ENCODE measurements around a stretch of chr6.

- PRO-cap, 3 experiments: no peak in any of the 3 experiments
- RAMPAGE, long total RNA: no peak
- RRBS, 2 experiments: no CpG with 5 or more reads among the region's 2 CpGs
Measured at GRCh38 chr6:144189172-144189920, 39.0 kb downstream of the STX11 start.

GRCh38 chr6:144435813-144436175 is 150.7 kb downstream of the UTRN start:
- PRO-cap, 3 experiments: no peak in any of the 3 experiments
- RAMPAGE, long total RNA: no peak
- RRBS, 2 experiments: no CpG with 5 or more reads among the region's 4 CpGs

GRCh38 chr6:144450197-144450452 is 165.0 kb downstream of the UTRN start:
- PRO-cap, 3 experiments: no peak in any of the 3 experiments
- RAMPAGE, long total RNA: no peak
- RRBS, 2 experiments: no CpG with 5 or more reads among the region's 2 CpGs

GRCh38 chr6:144623670-144624469 is 338.7 kb downstream of the UTRN start:
- PRO-cap, 3 experiments: no peak in any of the 3 experiments
- RAMPAGE, long total RNA: no peak
- RRBS, 2 experiments: no CpG with 5 or more reads among the region's 4 CpGs

GRCh38 chr6:146357906-146358828 is 185.5 kb upstream of the RAB32 start:
- PRO-cap, 3 experiments: no peak in any of the 3 experiments
- RAMPAGE, long total RNA: no peak
- RRBS, 2 experiments: no CpG with 5 or more reads among the region's 9 CpGs

DNA sequence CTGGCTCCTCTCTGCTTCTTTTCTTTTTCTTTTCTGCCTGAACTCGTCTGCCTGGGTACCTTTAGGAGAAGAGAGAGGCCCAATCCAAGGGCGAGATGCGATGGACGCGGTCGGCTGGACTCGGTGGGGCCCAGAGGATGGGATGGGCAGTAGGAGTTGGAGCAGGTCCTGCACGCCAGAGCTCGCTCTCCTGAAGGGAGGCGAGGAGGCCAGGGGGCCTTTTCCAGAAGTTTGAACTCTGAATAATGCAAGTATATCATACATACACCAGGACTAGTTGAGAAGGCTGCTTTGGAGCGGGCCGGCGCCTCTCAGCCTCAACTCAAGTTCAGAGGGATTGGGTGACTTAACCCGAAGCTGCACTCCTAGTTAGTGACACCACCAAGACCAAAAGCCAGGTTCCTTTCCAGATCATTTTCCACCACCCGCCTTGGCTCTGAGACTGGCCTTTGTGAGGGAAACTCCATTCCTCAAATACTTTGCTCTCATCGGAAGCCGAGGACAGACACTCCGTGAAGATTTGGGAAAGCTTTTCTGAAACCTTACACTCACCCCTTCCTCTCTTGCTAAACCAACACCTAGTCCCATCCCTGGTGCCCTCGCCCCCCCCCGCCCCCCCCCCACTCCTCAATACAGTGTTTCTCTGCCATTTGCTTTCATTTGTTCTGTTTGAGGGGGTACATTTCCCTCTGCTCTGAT is 684 bp downstream of the RAB32 start:
- PRO-cap, 3 experiments: peak in 1 of 3 experiments; most common plus-strand start position 87 of the sequence (in 1); most common minus-strand start position 35 of the sequence (in 1)
- RAMPAGE, long total RNA: no peak
- RRBS, 2 experiments: no CpG with 5 or more reads among the region's 20 CpGs

DNA sequence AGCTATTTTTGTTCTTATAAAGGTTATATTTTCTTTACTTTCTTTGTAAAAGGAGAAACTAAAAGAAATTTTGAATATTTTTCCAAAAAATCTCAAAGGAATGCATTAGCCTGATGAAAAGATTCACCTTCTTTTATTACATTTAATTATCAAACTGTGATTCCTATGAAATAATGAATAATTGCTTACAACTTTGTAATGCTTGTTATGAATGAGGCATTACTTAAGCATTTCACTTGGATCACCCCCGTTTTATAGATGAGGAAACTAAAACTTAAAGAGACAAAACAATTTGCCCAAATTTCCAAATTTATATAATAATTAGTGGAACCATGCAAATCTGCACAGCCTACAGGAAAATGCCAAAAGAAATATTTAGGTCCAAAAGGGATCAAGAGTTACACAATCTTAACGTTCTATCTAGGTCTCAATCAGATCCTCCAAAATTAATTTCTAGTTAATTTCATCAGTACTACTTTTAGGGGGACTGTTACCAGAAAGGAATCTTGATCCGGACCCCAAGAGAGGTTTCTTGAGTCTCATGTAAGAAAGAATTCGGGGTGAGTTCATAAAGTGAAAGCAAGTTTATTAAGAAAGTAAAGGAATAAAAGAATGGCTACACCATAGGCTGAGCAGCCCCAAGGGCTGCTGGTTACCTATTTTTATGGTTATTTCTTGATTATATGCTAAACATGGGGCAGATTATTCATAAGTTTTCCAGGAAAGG is 288.0 kb downstream of the ADGB start:
- PRO-cap, 3 experiments: no peak in any of the 3 experiments
- RAMPAGE, long total RNA: no peak
- RRBS, 2 experiments: no CpG with 5 or more reads among the region's 4 CpGs

DNA sequence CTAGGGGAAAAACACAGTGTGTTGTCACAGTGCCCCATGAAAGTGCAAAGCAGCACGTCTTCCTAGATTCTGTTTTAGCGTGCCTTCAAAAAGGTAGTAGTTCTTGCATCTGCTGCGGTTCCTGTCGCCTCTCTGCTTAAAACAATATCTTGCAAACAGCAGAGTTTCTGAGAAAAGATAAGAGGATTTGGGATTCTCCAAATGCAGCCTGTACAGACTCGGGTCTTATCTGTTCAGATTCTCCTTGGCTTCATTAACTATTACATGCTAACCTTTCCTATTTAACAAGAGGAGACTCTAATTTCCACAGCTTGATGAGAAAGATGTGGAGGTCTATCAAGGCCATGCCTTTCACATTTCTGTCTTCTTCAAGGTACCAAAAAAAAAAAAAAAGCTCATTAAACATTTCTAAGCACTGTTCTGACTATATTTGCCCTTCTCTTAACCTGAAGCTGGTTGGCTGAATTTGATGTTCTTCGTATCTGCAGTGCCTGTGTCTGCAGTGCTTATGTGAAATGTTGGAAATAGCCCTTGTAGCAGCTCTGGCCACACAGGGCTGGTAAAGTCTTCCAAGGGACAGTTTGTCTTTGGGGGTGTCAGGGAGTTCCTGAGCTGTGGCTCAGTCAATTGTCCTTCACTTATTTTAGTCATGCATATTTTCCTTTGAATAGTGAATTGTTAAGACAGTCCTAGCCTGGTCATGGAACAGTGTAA is 297.6 kb downstream of the ADGB start:
- PRO-cap, 3 experiments: no peak in any of the 3 experiments
- RAMPAGE, long total RNA: no peak
- RRBS, 2 experiments: no CpG with 5 or more reads among the region's 6 CpGs

GRCh38 chr6:147259644-147260171 is 55.5 kb downstream of the STXBP5 start:
- PRO-cap, 3 experiments: no peak in any of the 3 experiments
- RAMPAGE, long total RNA: no peak
- RRBS, 2 experiments: no CpG with 5 or more reads among the region's 2 CpGs

DNA sequence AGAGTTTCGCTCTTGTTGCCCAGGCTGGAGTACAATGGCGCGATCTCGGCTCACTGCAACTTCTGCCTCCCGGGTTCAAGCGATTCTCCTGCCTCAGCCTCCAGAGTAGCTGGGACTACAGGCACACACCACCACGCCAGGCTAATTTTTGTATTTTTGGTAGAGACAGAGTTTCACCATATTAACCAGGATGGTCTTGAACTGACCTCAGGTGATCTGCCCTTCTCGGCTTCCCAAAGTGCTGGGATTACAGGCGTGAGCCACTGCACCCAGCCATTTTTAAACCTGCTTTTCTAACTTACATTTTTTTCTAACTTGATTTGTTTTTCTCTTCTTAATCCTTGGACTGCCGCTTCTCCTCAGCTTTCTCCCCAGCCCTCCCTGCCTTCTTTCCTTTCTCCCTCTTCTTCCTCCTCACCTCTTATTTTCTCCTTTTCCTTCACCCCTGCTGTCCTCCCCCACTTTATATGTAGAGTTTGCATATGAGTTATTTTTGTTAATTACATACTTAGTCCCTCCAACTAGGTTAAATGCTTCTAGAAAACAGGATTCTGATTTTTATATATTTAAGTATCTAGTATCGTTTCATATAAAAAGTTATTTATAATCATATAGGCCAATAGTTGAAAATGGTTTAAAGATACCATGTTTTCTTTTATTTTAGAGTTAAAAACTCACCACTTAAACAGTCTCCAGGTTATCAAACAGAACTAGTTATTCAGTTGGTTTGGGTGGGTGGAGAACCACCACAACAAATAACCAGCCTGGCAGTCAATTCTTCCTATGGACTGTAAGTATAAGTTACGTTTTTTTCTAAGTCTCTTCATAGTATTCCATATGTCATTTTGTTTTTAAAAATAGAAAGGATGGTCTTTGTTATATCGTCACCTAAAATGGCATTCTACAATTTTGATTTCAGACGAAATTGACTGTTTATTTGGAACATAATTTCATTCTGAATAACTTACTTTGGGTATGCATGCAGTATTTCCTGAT is 120.4 kb downstream of the STXBP5 start:
- PRO-cap, 3 experiments: no peak in any of the 3 experiments
- RAMPAGE, long total RNA: no peak
- RRBS, 2 experiments: no CpG with 5 or more reads among the region's 14 CpGs

GRCh38 chr6:147368932-147369927 is 139.3 kb upstream of the SAMD5 start:
- PRO-cap, 3 experiments: no peak in any of the 3 experiments
- RAMPAGE, long total RNA: no peak
- RRBS, 2 experiments: no CpG with 5 or more reads among the region's 4 CpGs

- PRO-cap, 3 experiments: no peak in any of the 3 experiments
- RAMPAGE, long total RNA: no peak
- RRBS, 2 experiments: no CpG with 5 or more reads among the region's 6 CpGs
Measured at GRCh38 chr6:147407939-147408444, 100.5 kb upstream of the SAMD5 start.

- PRO-cap, 3 experiments: no peak in any of the 3 experiments
- RAMPAGE, long total RNA: no peak
- RRBS, 2 experiments: no CpG with 5 or more reads among the region's 11 CpGs
Measured at GRCh38 chr6:147529787-147530541, 21.5 kb downstream of the SAMD5 start.

DNA sequence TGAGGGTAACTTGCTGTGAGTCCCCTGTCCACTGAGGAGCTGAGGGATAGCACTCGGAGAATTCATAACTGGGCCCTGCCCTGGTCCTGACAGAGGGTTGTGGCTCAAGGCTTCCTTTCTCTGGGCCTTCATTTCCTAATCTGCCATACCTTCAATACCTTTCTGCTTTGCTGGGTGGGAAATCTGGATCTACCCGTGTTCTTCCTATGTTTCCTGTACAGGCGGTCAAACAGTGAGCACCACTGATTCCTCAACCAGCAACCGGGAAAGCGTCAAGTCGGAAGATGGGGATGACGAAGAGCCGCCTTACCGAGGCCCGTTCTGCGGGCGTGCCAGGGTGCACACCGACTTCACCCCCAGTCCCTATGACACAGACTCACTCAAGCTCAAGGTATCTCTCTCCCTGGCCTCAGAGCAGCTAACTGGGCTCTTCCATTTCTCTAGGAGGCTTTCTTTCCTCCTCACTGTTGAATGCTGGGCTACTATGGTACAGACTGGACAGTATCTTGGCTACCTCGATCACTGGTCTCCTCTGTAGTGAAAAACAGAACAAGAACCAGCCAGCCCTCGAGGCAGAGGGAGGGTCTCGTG is 190.0 kb downstream of the SASH1 start:
- PRO-cap, 3 experiments: no peak in any of the 3 experiments
- RAMPAGE, long total RNA: no peak
- RRBS, 2 experiments: no CpG with 5 or more reads among the region's 16 CpGs

GRCh38 chr6:148559776-148560562 is 186.9 kb upstream of the UST start:
- PRO-cap, 3 experiments: no peak in any of the 3 experiments
- RAMPAGE, long total RNA: no peak
- RRBS, 2 experiments: 3 to 4% methylated on average over 32 of the region's 49 CpGs

GRCh38 chr6:148784259-148784781 is 37.5 kb downstream of the UST start:
- PRO-cap, 3 experiments: no peak in any of the 3 experiments
- RAMPAGE, long total RNA: no peak
- RRBS, 2 experiments: no CpG with 5 or more reads among the region's 5 CpGs

DNA sequence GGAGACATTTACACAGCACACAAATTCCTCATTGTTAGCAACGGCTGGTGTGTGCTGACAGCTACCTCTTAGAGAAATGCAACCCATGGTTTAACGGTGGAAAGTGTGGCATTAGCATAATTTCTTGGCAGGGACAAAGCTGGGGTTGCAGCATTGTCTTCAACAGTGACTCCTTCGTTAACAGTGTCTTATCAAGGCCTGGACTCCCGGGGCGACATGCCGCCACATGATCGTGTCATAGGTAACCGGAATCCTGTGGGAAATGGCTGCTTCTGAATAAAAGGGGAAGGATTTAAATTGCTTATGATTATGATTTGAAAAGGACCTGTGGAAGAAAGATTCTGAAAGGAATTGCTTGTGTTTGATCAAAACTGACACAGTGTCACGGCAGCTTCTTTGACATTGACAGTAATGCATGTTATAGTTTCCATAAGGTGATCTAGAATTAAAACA is 128.0 kb downstream of the UST start:
- PRO-cap, 3 experiments: no peak in any of the 3 experiments
- RAMPAGE, long total RNA: no peak
- RRBS, 2 experiments: 25% methylated on average over 4 of the region's 9 CpGs; no CpG with 5 or more reads in 1 of the 2 experiments

- PRO-cap, 3 experiments: no peak in any of the 3 experiments
- RAMPAGE, long total RNA: no peak
- RRBS, 2 experiments: no CpG with 5 or more reads among the region's 12 CpGs
Measured at GRCh38 chr6:148969462-148970177, 222.8 kb downstream of the UST start.

DNA sequence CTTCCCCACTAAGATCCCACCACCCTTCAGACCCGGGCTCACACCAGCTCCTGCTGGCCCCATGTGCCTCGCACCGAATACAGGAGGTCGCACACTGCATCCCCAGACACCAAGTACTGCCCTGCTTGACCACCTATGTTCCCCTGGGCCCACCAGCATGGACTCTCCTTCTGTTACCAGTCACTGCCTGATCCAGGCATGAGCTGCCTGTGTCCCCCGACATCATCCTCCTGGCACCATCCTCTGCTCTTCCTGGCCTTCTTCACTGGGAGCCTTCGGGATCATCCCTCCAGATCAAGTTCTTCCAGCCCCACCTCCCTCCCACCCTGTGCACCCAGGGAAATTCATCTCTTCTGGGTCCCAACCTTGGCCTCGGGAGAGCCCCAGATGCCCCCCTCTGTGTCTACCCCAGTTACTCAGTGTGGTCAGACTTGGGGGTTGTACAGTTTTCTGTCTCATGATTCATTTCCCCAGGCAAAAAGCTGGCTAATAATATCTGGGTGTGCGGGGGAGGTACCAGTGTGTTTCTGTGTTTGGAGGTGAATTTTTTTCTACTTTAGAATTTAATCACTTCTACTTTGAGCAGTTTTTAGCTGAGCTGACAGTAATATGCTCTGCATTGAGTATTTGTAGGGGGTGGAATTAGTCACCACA is 285.0 kb upstream of the TAB2 start:
- PRO-cap, 3 experiments: no peak in any of the 3 experiments
- RAMPAGE, long total RNA: no peak
- RRBS, 2 experiments: no CpG with 5 or more reads among the region's 8 CpGs

DNA sequence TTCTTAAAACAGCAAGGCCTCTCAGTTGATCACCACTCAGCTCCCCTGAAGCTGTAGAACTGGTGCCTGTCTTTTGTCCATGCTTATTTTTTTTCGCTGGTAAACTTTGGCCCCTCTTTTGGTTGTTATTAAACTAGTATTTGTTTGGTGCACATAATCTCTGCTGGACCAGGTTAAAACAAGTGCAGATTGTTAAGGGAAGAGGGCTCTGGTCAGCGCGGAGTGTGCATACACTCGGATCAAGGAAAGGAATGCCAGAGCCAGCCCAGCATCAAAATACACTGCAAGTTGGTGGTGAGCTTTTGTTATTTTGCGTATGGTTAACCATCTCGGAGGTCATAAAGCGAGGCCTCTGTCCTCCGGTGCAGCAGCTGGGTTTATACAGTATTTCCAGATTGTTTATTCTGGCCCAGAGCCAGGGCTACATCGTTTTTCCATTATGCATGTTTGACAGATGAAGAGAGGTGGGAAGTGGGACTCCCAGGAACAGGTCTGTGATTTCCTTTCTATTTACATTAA is 256.7 kb upstream of the TAB2 start:
- PRO-cap, 3 experiments: no peak in any of the 3 experiments
- RAMPAGE, long total RNA: no peak
- RRBS, 2 experiments: no CpG with 5 or more reads among the region's 9 CpGs